ENCODE data around the genes HES5 and TTC34.

DNA sequence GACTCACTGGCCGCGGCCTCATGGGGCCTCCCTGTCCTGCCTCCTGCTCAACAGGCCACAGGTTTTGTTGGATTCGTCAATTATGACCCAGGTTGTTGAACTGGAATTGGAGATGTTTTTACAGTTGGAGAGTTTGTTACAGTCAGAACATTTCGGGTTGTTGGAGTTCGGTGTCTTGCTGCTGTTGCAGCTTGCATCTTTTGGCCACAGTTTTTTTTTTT is 21.5 kb downstream of the SKI start:
- PRO-cap, 2 experiments, result peak in 2 of 2 experiments; most common plus-strand start position 150 of the sequence (in 2)

GRCh38 chr1:2252272-2253296 is 24.5 kb downstream of the SKI start:
- PRO-cap, 2 experiments, result peak in 1 of 2 experiments; most common plus-strand start chr1:2252963 (in 1)

DNA sequence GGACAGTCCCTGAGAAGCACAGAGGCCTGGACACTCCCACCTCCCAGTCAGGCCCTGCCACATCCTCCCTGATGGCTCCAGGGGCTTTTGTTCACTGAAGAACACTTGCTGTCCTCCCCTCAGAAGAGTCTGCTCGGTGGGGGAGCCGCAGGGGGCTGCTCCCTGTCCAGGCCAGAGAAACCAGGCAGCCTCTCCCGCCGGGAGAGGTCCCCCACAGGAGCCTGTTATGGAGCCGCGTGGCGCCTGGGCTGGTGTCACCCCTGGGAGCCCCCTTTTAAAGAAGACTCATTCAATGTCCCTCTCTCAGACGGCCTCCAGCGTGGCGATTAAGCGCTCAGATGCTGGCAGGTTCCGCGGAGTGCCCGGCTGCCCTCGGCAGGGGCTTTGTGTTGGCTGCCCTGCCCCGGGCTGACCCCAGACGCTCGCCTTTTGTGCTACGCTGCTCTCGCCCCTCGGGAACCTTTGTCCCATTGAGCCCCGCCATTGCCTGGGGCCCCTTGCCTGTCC is 43.1 kb downstream of the SKI start:
- PRO-cap, 2 experiments, result no peak in any of the 2 experiments

DNA sequence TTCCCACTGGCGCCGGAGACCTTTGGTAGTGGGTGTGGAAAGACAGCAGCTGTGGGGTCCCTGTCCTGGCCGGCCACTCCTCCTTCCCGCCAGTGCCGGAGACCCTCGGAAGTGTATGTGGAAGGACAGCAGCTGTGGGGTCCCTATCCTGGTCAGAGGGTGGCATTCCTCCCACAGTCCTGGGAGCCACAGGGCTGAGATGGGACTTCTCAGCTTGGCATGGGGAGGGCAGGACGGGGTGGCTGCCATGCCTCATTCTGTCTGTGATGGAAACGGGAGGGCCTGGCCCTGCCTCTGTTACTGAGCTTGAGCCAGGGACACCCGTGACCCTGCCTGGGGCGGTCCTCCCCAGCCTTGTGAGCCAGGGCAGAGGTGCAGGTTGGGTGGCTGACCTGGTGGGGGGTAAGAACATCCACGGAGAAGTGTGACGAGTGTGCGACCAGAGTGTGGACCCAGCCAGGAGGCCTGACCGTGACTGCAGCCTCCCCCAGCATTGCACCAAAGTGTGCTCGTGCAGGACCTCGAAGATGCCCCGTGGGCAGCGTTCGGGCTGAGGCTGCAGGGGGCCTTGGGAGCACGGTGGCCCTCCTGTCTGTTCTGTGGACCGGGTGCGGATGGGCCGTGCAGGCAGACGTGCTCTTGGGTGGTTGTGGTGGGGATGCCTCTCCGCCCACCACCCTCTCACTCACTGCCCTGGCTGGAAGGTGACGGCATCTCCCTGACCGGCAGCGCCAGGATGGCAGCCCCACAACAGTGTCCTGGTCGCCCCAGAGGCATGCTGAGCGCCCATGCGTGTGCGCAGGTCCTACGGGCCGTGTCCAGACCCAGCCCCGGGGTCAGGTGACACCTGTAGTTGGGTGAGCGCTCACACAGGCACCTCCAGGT is 45.4 kb downstream of the SKI start:
- PRO-cap, 2 experiments, result peak in 2 of 2 experiments; most common plus-strand start position 258 of the sequence (in 1)

GRCh38 chr1:2276678-2277405 is 48.7 kb downstream of the SKI start:
- PRO-cap, 2 experiments, result no peak in any of the 2 experiments

GRCh38 chr1:2283284-2284132 is 55.4 kb downstream of the SKI start:
- PRO-cap, 2 experiments, result peak in 1 of 2 experiments; most common plus-strand start chr1:2283843 (in 1)

- PRO-cap, 2 experiments, result no peak in any of the 2 experiments
Measured at GRCh38 chr1:2284210-2284913, 56.2 kb downstream of the SKI start.

DNA sequence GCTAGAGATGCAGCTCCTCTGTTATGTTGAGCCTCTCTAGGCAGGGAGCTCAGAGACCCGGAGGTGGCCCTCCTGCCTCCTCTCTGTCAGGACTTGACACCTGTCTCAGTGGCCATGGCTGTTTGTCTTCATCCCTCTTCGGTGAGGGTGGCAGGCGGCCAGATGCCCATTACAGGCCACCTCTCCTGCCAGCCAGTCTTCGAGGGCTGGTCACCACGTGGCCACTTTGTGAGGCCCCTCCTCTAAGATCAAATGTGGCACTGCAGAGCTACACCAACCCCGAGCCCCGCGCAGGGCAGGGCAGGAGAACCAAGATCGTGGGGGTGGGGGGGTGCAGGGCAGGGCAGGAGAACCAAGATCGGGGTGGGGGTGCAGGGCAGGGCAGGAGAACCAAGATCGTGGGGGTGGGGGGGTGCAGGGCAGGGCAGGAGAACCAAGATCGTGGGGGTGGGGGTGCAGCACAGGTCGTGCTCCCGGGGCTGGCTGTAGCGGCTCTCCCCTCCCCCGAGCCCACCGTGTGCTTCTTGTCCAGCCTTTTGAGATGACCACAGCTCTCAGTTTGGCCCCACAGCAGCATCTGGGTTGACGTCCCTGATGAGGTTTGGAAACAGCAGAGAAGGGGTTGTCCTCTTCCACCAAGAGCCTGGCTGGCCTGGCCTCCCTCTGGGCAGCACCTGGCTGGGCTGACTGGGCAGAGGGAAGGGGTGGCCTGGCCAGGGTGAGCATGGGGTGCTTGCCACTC is 61.2 kb downstream of the SKI start:
- PRO-cap, 2 experiments, result peak in 2 of 2 experiments; most common plus-strand start position 439 of the sequence (in 1); most common minus-strand start position 362 of the sequence (in 1)

GRCh38 chr1:2292071-2293129 is 64.3 kb downstream of the SKI start:
- PRO-cap, 2 experiments, result no peak in any of the 2 experiments

DNA sequence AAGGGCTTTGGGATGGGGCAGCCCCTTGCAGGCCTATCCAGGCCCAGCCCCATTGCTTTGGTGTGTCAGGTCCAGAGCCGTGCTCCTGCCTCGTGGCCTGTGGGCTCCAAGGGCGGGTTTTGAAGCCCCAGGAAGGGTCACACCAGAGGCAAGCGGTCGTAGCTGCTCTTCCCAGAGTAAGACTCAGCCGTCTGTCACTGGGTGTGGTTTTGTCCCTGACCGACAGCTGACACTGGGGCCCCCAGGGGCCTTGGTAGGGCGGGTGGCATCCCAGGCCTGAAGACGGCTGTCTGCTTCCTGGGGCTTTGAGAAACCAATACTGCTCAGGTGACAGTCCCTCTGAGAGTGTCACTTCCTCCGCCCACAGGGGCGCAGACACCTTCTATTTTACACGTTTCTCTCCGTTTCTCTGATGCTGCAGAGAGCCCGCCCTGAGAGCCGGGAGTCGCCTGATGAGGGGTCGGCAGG is 72.2 kb downstream of the SKI start:
- PRO-cap, 2 experiments, result peak in 2 of 2 experiments; most common plus-strand start position 412 of the sequence (in 2); most common minus-strand start position 284 of the sequence (in 1)

GRCh38 chr1:2354781-2355619 is 36.4 kb downstream of the MORN1 start:
- PRO-cap, 2 experiments, result no peak in any of the 2 experiments

DNA sequence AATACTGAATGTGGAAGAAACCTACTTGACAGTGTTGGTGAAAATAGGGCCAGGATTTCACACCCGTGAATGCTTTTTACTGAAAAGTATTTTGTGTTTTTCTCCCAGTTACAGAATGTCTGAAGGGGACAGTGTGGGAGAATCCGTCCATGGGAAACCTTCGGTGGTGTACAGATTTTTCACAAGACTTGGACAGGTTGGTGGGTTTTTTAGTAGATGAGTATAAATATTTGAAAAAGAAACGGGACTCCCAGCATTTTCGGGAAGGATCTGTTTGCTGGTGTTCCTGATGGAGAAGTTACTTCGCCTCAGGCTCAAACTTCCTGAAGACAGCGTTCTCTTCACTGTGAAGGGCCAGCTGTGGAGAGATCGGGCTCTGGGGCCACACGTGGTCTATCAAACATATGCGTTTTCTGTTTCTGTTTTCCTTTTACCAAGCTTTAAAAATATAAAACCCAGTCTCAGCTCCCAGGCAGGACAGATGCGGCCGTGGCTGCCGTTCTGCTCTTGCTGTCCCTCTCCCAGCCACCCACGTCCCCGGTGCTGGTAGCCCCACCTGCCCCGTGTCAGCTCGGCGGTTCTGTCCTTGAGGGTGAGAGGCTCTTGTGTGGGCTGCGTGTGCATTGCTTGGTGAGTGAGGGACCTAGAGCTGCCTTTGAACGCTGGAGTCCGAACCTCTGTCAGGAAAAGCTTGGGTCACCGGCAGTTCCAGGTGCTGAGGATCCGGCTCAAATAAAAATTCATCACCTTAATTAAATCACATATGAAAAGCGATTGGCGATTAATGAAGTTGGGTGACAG is 4.2 kb downstream of the RER1 start:
- PRO-cap, 2 experiments, result no peak in any of the 2 experiments

- PRO-cap, 2 experiments, result peak in 2 of 2 experiments; most common plus-strand start chr1:2415972 (in 2); most common minus-strand start chr1:2415864 (in 1)
Measured at GRCh38 chr1:2415355-2416211, 3.2 kb upstream of the PEX10 start.

DNA sequence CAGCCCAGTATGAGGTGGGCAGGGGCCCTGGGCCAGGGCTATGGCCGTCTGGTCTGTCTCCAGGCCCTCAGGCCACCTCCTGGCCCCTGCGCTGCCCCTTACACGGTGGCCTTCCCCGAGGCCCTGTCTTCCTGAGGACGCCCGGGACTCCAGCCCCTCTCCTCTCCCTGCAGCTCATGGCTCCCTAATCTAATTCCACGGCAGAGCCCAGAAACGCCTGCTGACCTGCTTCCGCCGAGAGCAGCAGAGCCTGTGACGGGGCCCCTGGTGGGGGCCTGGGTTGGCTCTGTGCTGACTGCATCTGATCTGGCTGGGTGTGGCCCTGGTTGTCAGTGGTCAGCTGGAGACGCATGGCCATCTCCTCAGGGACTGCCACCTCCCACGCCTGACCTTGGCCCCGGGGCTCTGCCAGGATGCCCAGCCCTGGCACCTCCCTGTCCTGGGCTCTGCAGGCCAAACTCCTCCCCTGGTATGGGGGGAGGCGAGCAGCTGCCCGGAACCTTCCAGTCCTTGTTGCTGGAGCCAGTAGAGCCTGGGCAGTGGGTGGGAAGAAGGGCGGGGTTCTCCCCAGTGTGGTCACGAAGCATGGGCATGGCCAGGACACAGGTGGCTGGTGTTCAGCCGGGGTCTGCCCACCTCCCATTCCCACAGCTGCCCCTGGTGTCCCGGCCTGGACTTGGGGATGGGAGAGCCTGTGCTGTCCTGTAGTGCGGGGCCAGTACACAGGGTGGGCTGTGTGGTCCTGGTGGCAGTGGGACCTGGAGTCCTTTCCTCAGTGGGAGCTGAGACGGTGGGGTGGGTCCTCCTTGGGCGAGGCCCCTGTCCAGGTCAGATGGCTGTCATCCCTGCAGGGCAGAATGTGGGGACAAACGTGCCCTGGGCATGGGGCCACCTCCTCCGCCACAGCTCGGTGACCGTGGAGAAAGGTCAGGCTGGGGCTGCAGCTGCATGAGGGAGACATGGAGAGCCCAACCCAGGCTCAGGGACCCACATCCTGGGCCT is 988 bp upstream of the PLCH2 start:
- PRO-cap, 2 experiments, result no peak in any of the 2 experiments

DNA sequence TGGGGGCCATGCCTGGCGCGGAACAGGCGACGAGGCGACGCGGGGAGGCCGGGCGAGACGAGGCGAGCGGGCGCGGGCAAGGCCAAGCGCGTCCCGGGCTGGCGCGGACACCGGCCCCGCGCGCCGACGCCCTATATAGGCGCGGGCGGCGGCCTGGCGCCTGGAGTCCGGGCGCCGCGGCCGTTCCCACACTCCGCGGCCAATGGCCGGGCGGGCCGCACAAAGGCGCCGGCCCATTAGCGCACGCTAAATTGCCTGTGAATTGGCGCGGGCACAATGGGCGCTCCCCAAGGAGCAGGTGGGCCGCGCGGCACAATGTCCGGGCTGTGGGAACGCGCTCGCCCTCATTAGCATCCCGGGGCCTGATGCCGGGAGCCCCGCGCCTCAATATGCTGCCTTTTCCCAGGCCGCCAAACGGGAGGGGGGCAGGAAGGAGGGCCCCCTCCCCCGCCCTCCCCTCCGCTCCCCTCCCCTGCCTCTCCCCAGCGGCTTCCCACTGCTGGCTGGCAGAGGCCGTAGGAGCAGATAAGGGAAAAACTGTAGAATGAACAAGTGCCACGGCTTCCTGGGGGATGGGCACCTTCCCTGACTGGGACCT is at the start of gene HES5:
Gene HES5, minus strand, starts transcription at position 109 of the 598 bp plus-strand sequence.
- PRO-cap, 2 experiments, result no peak in any of the 2 experiments

DNA sequence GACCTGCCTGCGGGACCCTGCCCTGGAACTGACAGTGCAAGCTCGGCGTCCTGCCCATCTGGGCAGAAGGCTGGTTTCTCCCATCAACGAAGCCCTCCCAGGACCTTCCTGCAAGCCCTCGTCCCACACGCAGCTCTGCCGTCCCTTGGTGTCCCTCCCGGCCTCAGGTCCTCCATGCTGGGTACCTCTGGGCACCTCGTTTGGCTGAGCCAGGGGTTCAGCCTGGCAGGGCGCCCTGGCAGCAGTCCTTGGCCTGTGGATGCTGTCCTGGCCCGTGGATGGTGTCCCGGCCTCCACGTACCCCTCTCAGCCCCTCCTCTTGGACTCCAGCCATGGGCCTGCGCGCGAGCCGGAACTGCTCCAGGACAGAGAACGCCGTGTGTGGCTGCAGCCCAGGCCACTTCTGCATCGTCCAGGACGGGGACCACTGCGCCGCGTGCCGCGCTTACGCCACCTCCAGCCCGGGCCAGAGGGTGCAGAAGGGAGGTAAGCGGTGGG is 3.4 kb downstream of the TNFRSF14 start:
- PRO-cap, 2 experiments, result no peak in any of the 2 experiments

- PRO-cap, 2 experiments, result no peak in any of the 2 experiments
Measured at GRCh38 chr1:2638406-2639386, 5.9 kb upstream of the MMEL1 start.

GRCh38 chr1:2801413-2801939 is at the start of gene TTC34:
TSS of gene TTC34 (minus strand) at chr1:2801693.
- PRO-cap, 2 experiments, result no peak in any of the 2 experiments

DNA sequence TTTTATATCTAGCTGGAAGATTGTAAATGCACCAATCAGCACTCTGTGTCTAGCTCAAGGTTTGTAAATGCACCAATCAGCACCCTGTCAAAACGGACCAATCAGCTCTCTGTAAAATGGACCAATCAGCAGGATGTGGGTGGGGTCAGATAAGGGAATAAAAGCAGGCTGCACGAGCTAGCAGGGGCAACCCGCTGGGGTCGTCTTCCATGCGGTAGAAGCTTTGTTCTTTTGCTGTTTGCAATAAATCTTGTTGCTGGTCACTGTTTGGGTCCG is 12.3 kb upstream of the TTC34 start:
- PRO-cap, 2 experiments, result no peak in any of the 2 experiments

DNA sequence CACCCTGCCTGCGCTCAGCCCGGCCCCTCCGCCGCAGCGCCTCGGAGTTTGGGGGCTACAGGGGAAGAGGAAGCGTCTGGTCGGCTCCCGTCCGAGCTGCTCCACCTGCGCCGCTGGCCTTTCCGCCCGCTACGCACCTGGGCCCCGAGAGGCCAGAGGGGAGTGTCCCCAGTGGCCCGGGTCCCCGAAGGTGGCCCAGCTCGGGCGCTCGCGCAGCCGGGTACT is 1.1 kb upstream of the PRDM16 start:
- PRO-cap, 2 experiments, result no peak in any of the 2 experiments

Data from cytotoxic T cell (primary cell).